Myometrial cell (primary cell): ENCODE data around the genes TAS2R14, TAS2R42 and PRB4.

GRCh38 chr12:10160915-10161276, 11.0 kb downstream of the OLR1 start:
- RAMPAGE, long total RNA = no peak

DNA sequence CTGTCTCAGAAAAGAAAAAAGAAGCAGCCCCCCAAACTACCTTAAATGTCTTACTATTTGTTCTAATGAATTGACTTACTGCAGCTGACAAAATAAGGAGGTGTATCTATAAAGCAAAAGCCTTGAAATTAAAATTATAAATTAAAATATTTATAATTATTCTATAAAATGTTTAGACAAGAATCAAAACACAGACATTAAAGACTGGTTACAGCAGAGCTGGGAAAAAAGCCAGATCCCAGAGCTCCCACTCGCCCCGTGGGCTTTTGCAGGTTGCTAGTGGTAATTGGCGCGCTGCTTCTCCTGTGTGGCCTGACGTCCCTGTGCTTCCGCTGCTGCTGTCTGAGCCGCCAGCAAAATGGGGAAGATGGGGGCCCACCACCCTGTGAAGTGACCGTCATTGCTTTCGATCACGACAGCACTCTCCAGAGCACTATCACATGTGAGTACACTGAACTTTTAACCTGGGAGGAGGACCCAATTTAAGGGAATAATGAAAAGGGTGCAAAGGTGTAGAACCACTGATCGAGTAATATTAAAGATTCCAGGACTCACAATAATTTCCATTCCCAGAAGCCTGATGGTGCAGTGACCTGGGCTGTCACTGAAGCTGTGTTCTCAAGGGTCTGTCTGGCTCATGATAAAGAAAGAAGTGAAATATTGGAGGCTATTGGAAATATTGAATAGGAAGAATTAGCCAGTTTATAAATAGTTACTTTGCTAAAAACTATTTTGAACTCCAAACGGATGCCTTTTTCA, 7.5 kb downstream of the TMEM52B start:
- RAMPAGE, long total RNA = no peak

GRCh38 chr12:10372636-10373490, 17.0 kb downstream of the KLRK1 start:
- RAMPAGE, long total RNA = no peak

GRCh38 chr12:10661342-10661802, 12.5 kb downstream of the STYK1 start:
- RAMPAGE, long total RNA = no peak

GRCh38 chr12:10700807-10701465, 22.2 kb downstream of the YBX3 start:
- RAMPAGE, long total RNA = no peak

GRCh38 chr12:10939010-10939585, at the start of gene TAS2R14:
Gene TAS2R14, minus strand, starts transcription at chr12:10939263.
- RAMPAGE, long total RNA = no peak

DNA sequence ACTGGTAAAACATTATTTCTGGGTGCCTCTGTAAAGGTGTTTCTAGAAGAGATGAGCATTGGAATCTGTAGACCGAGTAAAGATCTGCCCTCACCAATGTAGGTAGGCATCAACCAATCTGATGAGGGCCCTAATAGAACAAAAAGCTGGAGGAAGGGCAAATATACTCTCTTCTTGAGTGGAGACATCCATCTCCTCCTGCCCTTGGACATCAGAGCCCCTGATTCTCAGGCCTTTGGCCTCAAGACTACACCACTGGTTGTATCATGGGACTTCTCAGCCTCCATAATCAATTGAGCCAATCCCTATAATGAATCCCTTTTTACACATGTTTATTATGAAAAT, 6.9 kb upstream of the SMIM10L1 start:
- RAMPAGE, long total RNA = no peak

GRCh38 chr12:11186722-11187230, at the start of gene TAS2R42:
Gene TAS2R42, minus strand, starts transcription at chr12:11186937.
- RAMPAGE, long total RNA = no peak

GRCh38 chr12:11291306-11291793, 18.9 kb downstream of the PRB4 start:
- RAMPAGE, long total RNA = no peak

DNA sequence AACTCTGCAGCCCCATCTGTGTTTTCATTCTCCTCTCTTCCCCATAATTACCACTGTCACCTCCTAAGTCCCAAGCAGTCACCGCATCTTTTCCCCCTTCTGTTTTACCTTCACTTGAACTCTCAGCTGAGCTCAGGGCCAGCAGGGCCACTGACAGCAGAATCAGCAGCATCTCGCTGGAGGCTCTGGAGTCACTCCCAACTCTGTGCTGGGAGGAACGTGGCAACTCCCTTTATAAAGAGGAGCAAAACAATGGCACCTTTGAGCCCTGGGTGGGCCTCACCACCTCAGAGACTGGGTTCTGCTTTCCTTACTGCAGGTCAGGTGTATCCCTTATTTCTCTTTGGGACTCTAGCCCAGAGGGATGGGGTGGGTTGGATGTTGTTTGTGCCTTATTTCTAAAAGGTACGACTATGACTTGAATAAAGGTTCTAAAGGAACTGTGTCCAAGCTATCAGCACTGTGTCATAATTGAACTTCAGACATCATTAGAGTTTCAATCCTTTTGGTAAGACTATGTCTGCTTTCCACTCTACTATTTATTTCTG, at the start of gene PRB4:
PRB4 (minus strand) TSS at position 210 of the 548 bp plus-strand sequence.
- RAMPAGE, long total RNA = no peak

DNA sequence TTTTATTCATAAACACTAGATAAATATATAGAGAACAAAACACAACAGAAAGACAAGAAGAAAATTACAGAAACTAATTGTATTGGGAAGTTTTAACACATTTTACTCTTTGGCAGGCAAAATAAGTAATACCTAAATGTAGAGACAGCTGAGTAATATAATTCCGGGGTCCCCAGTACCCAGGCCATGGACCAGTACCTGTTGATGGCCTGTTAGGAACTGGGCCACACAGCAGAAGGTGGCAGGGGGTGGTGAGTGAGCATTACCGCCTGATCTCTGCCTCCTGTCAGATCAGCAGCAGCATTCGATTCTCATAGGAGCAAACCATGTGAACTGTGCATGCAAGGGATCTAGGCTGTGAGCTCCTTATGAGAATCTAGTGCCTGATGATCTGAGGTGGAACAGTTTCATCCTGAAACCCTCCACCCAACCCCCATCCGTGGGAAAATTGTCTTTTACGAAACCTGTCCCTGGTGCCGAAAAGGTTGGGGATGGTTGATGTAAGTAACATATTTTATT, 84.3 kb upstream of the ETV6 start:
- RAMPAGE, long total RNA = no peak

DNA sequence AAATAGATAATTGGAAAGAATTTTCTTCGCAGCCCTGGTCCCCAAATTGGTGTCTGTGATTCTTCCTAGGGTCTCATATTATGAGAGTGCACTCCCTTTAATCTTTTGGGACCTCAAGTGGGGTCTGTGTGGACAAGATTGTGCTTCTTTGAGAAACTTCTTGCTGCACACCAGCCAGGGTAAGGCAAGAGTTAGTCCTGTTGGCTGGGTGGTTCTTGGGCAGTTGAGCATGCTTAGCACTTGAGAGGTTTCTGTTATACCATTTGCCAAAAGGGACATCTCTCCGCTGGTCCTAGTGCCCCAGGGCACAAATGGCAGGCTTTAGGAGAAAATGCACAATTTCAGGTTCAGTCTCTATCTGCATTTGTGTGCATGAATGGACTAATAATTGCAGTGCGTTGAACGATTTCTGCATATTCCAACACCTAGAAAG, 13.3 kb downstream of the ETV6 start:
- RAMPAGE, long total RNA = no peak

DNA sequence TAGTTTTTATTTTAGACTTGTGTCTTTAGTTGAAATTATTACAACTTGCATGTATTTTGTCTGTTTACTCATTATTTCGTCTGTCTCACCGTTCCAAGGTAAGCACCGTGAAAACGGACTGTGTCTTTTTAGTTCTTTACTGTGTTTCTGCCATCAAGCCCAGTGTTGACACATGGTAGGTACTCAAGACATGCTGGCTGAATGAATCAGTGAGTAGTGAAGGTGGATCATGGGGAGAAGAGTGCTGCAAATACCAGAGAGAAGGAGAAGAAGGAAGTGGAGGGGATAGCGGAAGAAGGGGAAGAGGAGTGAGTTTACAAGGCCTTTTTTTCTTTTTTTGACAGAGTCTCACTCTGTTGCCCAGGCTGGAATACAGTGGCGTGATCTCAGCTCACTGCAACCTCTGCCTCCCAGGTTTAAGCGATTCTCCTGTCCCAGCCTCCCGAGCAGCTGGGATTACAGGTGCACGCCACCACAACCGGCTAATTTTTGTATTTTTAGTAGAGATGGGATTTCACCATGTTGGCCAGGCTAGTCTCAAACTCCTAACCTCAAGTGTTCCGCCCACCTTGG, 54.6 kb downstream of the ETV6 start:
- RAMPAGE, long total RNA = no peak

DNA sequence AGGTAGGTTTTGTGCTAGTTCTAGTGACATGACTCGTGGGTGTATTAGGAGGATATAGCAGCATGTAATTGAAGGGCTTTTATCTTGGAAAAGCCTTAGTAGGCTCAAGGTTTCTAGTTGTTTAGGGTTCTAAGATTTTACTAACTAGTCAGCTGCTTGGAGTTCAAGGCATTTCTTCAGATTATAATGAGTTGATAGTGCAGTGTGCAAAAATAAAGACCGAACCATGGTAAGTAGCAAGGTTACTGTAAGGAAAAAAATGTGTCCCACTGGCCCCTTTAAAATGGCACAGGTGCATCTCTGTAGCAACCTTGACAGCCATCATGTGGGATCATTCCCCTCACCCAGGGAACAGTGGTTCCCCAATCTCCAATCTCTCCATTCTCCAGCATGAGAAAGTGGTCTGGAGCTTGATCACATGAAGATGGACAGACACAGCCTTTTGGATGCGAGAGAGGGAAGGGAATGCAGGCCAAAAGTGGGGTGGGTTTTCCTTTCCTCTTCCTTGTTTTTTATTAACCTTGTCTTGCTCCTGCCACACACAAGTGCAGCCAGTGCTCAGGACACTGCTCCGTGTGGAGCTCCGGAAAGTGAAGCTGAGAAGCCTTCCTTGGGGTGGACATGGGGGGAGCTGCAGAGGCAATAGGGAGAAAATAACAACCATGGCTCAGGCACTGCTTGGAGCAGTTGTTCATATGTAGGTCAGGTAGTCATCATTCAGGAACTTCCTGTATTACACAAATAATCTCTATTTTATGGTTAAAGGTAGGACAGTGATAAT, 91.7 kb downstream of the ETV6 start:
- RAMPAGE, long total RNA = no peak

DNA sequence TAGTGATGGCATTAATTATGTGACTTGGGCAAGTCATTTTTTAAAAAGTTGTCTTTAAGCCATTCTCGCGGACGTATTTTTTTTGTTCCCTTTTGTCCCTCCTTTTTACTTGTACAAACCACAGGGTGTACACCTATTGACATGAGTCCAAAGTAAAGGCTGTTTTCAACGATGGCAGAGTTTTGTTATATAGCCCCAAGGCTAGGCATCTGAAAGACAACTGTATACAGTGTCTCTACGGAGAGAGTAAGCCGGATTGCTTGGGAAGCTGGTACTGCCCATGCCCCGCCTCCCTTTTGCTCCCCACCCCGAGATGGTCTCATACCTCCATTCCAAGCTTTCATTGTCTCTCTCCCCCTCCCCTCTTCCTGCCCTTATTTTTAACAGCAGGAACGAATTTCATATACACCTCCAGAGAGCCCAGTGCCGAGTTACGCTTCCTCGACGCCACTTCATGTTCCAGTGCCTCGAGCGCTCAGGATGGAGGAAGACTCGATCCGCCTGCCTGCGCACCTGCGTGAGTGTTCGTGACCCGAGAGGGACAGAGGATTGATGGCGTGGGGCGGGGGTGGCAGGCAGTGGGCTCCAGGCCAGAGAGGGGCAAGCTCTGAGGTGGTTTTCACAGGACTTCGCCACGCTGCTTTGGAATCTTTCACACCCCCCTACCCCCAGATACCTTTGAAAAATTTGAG, 102.7 kb downstream of the ETV6 start:
- RAMPAGE, long total RNA = no peak

- RAMPAGE, long total RNA = no peak
Measured at GRCh38 chr12:11797902-11798605, 148.6 kb downstream of the ETV6 start.

- RAMPAGE, long total RNA = no peak
Measured at GRCh38 chr12:11807214-11807871, 157.9 kb downstream of the ETV6 start.

- RAMPAGE, long total RNA = no peak
Measured at GRCh38 chr12:11882398-11882613, 188.4 kb upstream of the BCL2L14 start.

DNA sequence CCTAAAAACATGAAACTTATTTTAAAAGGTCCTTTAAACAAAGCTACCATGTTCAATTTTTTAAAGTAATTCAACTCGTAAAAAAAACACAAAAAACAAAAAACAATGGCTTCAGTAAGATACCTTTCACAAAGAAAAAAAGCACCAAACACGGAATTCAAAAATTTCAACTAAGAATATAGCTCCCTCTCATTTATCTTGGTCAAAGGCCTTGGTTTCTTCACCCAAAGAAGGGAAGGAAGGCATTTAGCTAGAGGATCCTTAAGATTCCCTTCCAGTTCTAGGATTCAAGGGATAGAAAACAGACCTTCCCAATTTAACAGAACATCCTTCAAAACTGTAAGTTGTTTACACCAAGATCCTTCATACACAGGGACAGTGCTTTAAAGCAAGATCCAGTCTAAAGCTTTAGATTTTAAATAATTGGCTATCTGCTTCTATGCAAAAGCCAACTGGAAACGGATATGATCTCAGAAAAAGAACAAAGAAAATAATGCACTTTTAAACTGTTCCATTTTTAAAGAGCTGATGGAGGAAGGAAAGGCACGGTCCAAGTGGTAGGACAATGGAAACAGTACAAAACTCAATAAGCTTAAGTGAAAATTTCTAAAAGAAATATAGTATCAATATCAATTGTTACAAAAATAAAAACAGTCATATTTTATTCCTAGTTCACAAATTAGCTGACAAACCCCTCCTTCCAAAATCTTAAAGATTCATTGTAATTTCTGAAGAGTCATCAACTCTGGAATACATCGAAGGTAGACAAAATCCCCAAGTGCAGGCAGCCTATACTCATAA, 27.8 kb downstream of the LRP6 start:
- RAMPAGE, long total RNA = no peak

DNA sequence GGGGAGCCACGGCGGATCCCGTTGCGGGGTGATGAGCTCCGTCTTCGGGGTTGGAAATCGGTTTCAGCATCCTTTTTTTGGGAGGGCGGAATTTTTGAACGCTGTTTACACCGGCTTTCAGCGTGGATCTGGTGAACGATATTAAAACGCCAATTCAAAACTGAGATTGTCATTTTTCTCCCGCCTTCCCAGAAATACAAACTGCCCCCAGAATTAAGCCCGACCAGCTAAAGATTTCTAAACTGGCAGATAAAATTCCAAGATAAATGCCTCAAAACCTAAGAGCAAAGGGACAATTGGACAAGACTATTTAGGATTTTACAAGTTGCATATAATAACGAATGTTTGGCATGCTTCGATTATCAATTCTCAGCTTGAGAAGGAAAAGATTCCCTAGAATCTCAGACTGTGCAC, 622 bp upstream of the LRP6 start:
- RAMPAGE, long total RNA = no peak